ENCODE data around the genes WNT3, MYL4 and ITGB3.

GRCh38 chr17:46054479-46055059, 55.5 kb downstream of the STH start:
- PRO-cap: no peak

DNA sequence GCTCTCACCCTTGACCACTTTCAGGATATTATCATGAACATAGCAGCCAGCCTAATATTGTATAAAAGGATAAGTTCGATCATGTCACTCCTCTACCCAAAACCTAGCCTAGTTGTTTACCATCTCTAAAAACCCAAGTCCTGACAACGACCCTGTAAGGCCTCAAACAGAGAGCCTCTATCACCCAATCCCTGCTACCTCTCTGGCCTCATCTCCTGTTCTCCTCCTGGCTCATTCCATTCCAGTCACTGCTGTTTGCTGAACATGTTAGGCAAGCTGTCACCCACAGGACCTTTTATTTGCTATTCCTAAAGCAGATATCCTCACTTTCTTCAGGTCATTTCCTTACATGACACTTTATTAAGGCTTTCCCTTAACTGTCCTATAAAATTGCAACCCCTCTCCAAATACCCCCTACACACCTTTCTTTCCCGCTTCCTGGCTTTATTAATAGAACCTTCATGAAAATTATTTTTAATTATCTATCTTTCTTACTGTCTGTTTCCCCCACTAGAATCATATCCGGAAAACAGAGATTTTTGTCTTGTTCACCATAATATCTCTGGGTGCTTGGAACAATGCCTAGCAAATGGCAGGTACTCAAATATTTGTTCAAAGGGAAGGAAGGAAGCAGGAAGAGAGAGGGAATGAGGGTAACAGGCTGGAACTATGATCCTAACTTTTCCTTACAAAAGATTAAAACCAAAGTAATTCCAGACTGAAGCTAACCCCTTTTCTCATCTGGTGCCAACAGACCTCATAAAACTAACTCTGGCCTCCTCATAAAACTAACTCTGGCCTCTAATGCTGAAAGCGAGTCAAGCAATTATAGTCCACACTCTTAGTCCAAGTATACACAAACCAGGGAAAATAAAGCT, 85.0 kb downstream of the KANSL1 start:
- PRO-cap: no peak

DNA sequence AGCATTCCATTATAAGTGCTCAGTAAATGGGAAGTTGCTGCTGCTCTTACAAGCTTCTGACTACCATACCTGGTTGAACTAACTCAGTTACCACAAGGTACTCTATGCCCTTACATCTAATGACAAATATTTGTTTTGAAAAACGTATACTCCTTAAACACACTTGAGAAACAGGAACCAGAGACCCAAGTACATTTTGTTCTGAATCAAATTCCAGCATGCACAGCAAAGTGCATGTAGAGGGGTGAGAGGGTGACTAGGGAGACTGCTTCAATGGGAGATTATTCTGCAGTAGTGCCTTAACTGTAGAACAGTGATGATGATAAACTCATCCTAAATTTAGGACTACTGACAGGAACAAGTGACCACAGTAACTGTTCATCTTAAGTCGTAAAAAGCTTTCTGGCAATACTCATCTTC, 83.5 kb downstream of the KANSL1 start:
- PRO-cap: no peak

- PRO-cap: no peak
Measured at GRCh38 chr17:46117043-46117530, 76.1 kb downstream of the KANSL1 start.

DNA sequence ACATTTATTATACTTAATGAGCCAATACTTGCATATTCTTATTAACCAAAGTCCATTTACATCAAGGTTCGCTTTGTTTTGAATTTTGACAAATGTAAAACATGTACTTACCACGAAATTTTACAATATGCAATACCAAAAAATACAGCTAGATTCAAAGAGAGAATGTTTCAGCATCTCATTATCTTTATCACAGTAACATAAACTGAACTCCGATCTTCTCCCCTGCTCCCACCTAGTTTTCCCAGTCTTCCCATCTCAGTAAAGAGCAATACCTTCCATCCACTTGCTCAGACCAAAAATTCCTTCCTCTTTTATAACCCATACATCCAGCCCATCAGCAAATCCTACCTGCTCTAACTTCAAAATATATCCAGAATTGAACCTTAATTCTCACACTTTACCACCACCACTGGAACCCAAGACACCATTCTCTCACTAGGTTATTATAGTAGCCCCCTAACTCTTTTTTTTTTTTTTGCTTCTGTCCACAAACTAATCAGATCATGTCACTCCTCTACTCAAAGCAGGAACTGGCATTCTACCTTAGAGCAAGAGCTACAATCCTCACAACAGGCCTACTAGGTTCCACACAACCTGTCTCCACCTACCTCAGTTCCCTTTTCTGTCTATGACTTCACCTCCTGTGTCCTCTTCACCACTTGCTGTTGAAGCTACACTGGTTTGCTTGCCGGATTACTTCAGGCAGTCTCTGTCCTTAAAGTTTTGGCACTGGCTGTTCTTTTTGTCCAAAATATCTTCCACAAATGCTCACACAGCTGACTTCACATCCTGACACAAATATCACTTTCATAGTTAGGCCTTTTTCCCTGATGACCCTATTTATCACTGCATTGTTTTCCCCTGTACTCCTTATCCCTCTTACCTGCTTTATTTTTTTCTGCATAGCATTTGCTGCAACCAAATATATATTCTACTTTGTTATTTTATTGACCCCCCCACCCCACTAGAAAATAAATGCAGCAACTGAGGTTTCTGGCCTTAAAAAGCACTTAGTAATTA, 72.2 kb downstream of the KANSL1 start:
- PRO-cap: no peak

- PRO-cap: no peak
Measured at GRCh38 chr17:46170771-46171832, 22.1 kb downstream of the KANSL1 start.

DNA sequence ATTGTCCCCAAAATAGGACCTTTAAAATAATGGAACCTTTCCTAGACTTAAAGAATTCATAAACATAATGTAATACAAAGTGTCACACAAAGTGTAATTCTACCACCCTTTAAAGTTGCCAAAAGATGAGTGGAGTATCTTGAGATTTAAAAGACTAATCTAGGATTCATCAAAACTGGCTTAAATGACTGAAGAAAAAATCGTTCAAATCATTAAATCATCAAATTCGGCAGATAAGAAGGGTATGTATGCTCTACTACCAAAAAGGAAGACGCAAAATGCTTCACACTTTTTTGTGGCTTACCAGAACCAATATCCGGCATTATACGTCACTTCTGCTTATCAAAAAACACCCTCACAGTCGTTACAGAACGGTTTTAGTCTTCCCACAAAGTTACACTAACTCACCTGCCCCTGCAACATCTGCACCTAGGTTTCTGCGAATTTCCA, 1.3 kb upstream of the KANSL1 start:
- PRO-cap: no peak

DNA sequence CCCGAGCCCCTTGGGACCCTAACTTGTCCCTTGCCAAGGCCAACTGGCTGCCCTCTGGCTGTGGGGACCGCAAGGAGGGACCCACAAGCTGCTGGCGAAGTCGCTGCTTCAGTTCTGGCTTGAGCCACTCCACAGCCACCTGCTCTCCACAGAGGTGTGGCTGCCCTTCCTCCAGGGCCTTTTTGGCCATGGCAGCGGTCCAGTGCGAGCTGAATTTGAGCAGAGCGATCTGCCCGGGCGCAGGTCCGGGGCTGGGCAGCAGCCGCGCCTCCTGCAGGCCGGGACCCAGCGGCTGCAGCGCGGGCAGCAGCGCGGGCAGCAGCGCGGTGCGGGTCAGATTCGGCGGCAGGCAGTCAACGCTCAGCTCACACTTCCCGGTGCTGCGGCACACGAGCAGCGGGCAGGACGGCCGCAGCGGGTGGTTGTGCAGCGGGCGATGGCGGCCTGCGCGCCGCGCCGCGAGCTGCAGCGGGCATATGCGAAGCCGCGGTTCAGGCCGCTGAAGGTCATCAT, 35.0 kb upstream of the LRRC37A start:
- PRO-cap: no peak

GRCh38 chr17:46818482-46818939, at the start of gene WNT3:
WNT3 (minus strand) TSS chr17:46818692.
- PRO-cap: no peak

- PRO-cap: no peak
Measured at GRCh38 chr17:46862926-46863506, 11.6 kb downstream of the WNT9B start.

DNA sequence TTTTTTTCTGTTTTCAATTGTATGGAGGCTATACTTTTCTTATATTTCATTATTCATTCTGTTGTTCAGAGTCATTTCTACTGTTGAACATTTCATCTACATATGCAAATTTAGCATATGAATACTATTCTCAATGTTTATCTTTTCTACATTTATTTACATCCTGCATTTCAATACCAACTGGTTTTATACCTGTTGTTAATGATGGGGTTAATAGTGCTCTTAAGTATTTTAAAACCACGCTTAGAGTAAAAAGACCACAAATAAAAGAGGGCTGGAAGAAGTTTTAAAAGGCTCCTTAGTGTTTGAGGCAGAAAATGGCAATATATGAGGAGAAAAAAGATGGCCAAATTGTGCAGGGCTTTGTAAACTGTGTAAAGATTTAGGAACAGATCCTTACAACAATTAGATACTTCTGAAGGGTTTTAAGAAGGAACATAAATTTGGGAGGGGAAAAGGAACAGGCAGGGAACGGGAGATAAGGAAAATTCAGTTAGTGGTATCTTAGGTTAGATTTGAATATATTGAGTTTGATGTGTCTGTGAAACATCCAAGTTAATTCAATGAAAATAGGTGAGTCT, 12.8 kb downstream of the CDC27 start:
- PRO-cap: no peak

DNA sequence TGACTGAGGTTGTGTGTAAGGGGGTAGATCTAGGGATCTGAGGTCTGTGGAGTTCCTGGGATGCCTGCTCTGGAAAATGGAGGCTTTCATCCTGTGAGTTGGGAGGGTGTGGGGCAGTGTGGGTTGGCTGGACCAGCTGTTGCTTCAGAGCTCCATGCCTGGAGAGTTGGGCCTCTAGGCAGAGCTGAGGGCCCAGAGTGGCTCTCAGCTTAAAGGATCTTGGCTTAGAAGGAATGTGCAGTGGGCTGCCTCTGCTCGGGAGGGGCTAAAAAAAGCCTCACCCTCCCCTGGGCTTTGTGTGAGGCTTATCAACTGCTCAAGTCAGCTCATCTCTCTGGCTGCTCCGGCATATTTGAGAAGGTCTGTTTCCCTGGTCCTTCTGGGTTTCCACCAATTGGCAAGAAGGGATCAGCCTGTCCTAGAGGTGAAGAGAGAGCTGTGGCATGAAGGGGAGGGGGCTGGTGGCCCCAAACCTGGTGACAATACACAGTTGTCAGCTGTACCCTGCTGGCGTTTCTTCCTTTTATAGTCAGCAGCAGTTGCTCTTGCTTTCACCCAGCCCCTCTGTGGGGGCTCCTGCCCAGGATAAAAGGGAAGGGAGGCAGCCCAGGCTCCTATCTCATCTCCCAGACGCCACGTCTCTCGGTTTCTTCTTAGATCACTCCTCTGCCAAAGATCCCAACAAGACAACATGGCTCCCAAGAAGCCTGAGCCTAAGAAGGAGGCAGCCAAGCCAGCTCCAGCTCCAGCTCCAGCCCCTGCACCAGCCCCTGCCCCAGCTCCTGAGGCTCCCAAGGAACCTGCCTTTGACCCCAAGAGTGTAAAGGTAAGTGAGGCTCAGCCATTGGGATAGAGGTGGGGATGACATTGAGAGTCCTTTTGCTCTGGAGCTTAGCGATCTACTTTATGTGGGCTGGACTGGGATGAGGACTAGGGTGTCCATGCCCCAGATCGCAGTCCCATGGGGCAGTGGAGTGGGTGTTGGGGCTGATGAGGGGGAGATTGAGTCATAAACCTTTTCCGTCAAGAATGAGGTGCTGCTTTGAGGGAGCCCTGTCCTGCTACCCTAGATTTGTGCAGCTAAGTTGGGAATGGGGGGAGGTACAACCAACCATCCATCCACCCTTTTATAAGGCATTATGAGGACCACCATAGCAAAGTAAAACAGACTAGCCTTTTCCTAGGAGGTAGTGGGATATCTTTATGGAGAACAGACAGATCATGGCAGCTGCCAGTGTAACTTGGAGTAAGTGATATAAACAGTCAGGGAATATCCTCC, at the start of gene MYL4:
Gene MYL4 (plus strand): TSS at position 617 of the 1,279 bp plus-strand sequence.
- PRO-cap: no peak

- PRO-cap: no peak
Measured at GRCh38 chr17:47218849-47219535, 9.8 kb downstream of the MYL4 start.

DNA sequence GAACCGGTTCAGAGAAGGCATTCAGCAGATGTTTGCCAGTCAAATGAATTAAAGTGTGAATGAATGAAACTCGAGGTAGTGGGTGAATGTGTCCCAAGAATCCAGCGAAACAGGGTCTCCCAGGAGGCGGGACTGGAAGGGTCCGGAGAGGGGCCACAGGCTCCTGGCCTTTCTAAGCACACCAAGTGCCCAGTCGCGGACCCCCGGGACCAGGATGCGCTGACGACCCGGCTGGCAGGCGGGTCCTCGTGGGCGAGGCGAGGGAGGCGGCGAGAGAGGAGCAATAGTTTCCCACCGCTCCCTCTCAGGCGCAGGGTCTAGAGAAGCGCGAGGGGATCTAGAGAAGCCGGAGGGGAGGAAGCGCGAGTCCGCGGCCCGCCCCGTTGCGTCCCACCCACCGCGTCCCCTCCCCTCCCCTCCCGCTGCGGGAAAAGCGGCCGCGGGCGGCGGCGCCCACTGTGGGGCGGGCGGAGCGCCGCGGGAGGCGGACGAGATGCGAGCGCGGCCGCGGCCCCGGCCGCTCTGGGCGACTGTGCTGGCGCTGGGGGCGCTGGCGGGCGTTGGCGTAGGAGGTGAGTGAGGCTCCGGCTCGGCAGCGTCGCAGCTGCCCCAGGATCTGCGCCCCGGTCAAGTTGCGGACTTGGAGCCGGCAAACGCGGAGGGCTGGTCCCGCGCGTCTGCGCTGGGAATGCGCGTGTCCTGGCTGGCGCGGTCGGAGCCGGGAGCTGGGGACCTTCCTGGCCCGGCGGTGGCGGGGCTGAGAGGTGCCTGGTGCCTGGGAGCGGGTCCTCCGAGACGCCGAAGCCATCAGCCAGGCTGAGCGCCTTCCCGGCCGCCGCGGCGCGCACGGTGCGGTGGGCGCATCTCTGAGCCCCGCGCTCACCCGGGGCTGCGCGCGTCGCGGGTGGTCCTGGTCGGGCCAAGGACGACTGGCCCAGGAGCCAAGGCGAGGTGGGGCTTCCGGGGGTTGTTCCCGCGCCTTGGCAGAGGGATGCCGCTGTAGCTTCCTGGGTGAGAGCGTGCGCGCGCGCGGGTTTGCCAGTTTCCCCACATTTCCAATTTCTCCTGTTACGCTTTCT, at the start of gene ITGB3:
Gene ITGB3 (plus strand): TSS at position 459 of the 1,079 bp plus-strand sequence.
- PRO-cap: bidirectional peak, plus-strand start at position 459 of the sequence, minus-strand start at position 362 of the sequence

- PRO-cap: no peak
Measured at GRCh38 chr17:47275171-47276070, 21.8 kb downstream of the ITGB3 start.

DNA sequence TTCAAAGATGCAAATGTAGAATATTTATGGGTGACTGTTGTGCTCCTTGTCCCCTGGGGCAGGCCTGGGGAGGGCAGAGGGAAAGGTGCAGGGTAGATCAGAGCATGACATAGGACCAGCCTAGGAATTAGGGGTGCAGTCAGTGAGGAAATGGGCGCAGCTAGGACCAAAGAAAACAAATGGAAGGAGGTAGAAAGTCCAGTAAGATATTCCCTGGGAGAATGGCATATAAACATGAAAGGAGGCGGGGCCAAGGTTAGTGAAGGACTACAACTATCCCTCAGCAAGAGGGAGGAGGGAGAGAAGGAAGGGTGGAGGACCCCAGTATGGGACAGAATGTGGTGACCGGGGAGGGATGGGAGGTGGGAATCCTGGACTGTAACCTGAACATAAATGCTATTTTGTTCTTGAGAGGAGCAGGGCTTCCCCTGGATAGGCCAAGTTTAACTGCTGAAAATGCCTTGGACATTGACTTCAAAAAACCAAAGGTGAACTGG, 22.8 kb downstream of the ITGB3 start:
- PRO-cap: no peak

GRCh38 chr17:47324122-47325331, 772 bp downstream of the EFCAB13 start:
- PRO-cap: bidirectional peak, plus-strand start at chr17:47324160, minus-strand start at chr17:47323830; unidirectional peak, plus-strand start at chr17:47324397; unidirectional peak, minus-strand start at chr17:47324696; unidirectional peak, minus-strand start at chr17:47324943

DNA sequence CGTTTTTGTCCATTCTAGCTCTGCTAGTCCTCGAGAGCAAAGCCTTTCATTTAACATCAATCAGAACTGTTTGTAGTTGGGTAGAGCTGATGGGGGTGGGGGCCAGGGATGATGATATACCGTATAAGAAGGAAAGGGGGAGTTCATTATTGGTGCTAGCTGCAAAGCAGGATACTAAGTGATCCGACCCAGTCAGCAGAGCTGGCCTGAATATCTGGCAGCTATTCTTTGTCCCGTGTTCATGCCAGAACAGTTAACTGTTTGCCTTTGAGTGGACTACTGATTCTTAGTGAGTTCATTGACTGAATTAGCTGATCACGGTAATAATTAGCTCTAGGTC, 5.2 kb downstream of the KPNB1 start:
- PRO-cap: no peak

GRCh38 chr17:47659509-47660570, 10.1 kb downstream of the KPNB1 start:
- PRO-cap: no peak

GRCh38 chr17:47663883-47664574, 14.3 kb downstream of the KPNB1 start:
- PRO-cap: no peak